Ishikawa (cell line): ENCODE measurements around a stretch of chr6.

GRCh38 chr6:44102410-44102987 is 24.8 kb downstream of the MRPL14 start:
- RRBS: no CpG with 5 or more reads among the region's 2 CpGs

GRCh38 chr6:44136251-44136642 is 8.9 kb downstream of the TMEM63B start:
- RRBS: 94% methylated on average over 3 of the region's 5 CpGs

GRCh38 chr6:44137990-44139123 is 11.0 kb downstream of the TMEM63B start:
- RRBS: 100% methylated on average over 1 of the region's 12 CpGs

DNA sequence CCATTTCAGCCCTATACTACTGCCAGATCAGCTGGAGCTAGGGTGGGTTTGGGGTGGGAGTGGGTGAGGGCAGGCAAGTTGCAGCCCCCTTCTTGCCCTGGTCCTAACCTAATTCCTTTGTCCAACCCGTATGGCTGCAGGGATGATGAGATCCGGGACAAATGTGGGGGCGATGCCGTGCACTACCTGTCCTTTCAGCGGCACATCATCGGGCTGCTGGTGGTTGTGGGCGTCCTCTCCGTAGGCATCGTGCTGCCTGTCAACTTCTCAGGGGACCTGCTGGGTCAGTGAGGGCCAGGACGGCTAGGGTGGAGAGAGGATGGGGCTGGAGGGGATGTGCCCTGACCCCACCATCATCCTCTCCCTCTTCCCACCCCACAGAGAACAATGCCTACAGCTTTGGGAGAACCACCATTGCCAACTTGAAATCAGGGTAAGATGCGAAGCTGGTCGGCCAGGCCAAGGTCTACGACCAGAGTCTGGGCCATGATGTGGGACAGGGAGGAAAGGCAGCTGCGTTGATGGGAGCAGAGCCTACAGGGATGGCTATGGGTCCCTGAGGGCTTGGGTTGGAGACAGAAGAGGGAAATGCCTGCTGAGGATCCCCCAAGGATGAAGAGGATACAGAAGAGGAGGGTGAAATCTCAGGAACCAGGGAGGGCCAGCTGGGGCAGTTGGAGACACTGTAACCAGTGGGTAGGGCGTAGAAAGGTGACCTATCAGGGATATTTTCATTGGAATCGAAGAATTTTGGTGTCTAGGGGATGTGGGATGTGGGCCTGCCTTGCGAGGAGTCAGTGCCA is 12.2 kb downstream of the TMEM63B start:
- RRBS: no CpG with 5 or more reads among the region's 17 CpGs

DNA sequence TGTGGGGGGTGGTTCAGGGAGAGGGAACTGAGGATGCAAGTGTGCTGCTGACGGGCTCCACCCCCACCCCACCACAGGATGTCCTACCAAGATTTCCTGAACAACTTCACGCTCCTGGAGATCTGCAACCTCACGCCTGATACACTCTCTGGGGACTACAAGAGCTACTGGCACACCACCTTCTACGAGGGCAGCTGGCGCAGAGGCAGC is 18.0 kb downstream of the CAPN11 start:
- RRBS: no CpG with 5 or more reads among the region's 5 CpGs

GRCh38 chr6:44192278-44193230 is 24.2 kb upstream of the MYMX start:
- RRBS: no CpG with 5 or more reads among the region's 13 CpGs

DNA sequence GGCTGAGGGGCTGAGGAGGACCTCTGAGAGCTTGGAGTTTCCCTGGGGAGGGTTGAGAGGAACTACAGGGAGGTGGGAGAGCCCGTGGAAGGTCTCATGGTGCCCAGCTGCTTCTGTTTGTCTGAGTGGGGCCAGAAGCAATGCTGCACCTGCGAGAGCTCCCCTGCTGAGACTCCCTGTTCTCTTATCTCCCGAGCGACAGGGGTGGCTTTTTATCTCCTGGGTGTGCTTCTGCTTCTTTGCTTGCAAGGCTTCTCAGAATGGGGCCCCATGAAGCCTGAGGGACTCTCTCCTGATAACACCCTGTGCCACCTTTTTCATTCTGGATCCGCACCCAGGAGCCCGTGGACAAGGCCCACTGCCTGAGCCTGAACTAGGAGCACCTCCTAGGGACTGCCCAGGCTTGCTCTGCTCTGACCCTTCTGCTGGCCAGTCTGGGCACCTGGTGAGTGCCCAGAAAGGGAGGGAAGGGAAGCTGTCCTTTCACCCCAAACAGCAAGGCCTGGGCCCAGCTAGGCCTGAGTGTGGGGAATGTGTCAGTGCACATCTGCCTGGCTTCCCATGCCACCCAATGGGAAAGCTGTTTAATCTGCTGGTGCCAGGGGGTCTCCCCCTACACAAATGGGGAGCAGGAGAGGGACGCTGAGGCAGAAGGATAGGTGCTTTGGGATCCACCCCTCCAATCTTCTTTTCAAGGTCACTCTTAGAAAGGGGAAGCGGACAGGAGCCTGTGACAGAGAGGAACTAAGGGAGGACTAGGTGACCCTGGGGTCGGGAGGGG is 2.5 kb downstream of the SLC29A1 start:
- RRBS: no CpG with 5 or more reads among the region's 9 CpGs

- RRBS: no CpG with 5 or more reads among the region's 28 CpGs
These were observed 9.7 kb upstream of the HSP90AB1 start for GRCh38 chr6:44236863-44237852.

GRCh38 chr6:44253772-44254251 is 3.5 kb downstream of the SLC35B2 start:
- RRBS: no CpG with 5 or more reads among the region's 1 CpG

DNA sequence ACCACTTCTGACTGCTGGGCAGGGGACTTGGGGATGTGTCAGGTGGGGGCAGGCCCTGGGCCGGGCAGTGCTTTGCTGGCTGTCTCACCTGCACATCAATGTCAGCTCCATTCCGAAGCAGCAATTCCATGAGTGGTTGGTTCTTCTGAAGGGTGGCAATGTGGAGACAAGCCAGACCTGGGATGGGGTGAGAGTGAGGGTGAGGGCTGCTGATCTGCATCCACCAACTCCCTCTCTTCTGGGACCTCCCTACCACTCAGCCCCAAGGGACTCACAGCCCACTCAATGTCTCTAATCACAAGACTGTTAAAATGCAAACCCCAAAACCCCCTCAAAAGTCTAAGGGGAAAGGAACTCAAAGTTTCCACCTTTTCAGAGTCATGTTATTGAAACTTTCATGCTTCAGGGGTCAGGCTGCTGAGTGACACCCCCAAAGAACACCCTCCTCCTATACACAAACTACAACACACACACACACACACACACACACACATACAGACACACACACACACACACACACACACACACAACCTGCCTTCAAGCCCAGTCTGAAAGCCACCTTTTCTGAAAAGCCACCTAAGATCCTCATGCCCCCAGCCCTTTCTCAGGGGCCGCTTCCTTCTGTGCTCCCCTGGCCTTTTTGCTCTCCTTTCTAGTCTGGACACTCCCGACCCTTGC is 3.2 kb upstream of the SLC35B2 start:
- RRBS: no CpG with 5 or more reads among the region's 4 CpGs

- RRBS: no CpG with 5 or more reads among the region's 9 CpGs
These were observed 9.9 kb upstream of the SPATS1 start for GRCh38 chr6:44332378-44333090.

GRCh38 chr6:44396275-44396474 is 8.7 kb downstream of the CDC5L start:
- RRBS: no CpG with 5 or more reads among the region's 1 CpG

GRCh38 chr6:44651064-44651365 is 263.5 kb downstream of the CDC5L start:
- RRBS: no CpG with 5 or more reads among the region's 6 CpGs

DNA sequence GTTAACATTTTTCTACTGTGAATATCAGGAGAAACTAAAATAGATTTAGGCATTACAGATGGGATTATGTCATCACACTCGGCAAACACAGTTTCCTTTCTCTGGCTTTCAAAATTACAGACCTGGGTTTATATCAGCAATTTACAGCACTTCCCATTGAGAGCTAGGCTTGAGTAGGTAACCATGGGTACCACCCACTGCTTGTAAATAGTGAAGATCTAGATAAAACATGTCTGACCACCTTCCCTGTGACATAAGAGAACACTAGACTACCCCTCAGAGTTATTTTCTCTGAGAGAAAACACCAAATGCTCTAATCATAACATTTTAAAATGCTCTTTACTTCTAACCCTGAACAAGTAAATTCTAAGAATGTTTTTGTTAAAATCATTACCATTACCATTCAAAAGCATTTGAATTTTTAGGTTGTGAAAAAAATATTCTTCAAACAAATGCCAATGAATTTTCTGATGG is 402.6 kb upstream of the RUNX2 start:
- RRBS: no CpG with 5 or more reads among the region's 1 CpG

- RRBS: no CpG with 5 or more reads among the region's 7 CpGs
These were observed 984 bp downstream of the SUPT3H start for GRCh38 chr6:45376739-45377160.

- RRBS: 1% methylated on average over 15 of the region's 36 CpGs
These were observed 45.1 kb upstream of the SUPT3H start for GRCh38 chr6:45422798-45423177.

- RRBS: no CpG with 5 or more reads among the region's 12 CpGs
These were observed 199.0 kb upstream of the SUPT3H start for GRCh38 chr6:45576503-45577273.

DNA sequence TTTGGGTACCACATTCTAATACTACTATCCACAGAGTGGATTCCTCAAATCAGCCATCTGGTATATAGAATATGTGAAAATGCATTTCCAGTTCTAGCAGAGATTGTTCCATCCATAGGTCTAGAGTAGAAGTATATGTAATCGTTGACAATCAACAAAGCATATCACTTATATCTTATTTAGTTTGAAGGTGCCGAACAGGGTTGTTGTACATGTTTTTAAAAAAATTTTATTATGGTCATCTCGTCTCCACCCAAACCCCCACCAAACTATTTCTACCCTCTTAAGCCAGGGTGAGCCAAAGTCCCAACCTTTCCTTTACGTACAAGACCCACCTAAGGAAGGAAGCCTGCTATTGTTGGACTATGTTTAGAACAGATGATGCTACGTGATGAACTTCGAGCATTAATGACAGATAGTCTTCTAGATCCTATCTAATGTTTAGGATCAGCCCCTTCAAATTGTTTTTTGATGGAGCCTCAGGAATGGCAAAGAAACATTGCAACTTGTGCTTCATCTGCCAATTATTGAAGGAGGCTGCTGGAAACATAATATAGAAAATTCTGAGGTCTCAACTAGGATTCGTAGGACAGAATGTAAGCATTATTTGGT is 44.4 kb downstream of the CLIC5 start:
- RRBS: no CpG with 5 or more reads among the region's 7 CpGs

- RRBS: no CpG with 5 or more reads among the region's 2 CpGs
These were observed 640 bp downstream of the ENPP4 start for GRCh38 chr6:46130547-46130710.

GRCh38 chr6:46399672-46400711 is 91.3 kb downstream of the RCAN2 start:
- RRBS: no CpG with 5 or more reads among the region's 4 CpGs